ENCODE measurements around a stretch of chr17.

- PRO-cap, 10 experiments = peak in 3 of 10 experiments; most common plus-strand start chr17:39662658 (in 3); most common minus-strand start chr17:39662613 (in 1)
Measured at GRCh38 chr17:39662419-39662948, 2.7 kb upstream of the TCAP start.

GRCh38 chr17:39688553-39689092, 766 bp upstream of the PGAP3 start:
- PRO-cap, 10 experiments = peak in 7 of 10 experiments; most common plus-strand start chr17:39688599 (in 1); most common minus-strand start chr17:39688666 (in 6)

DNA sequence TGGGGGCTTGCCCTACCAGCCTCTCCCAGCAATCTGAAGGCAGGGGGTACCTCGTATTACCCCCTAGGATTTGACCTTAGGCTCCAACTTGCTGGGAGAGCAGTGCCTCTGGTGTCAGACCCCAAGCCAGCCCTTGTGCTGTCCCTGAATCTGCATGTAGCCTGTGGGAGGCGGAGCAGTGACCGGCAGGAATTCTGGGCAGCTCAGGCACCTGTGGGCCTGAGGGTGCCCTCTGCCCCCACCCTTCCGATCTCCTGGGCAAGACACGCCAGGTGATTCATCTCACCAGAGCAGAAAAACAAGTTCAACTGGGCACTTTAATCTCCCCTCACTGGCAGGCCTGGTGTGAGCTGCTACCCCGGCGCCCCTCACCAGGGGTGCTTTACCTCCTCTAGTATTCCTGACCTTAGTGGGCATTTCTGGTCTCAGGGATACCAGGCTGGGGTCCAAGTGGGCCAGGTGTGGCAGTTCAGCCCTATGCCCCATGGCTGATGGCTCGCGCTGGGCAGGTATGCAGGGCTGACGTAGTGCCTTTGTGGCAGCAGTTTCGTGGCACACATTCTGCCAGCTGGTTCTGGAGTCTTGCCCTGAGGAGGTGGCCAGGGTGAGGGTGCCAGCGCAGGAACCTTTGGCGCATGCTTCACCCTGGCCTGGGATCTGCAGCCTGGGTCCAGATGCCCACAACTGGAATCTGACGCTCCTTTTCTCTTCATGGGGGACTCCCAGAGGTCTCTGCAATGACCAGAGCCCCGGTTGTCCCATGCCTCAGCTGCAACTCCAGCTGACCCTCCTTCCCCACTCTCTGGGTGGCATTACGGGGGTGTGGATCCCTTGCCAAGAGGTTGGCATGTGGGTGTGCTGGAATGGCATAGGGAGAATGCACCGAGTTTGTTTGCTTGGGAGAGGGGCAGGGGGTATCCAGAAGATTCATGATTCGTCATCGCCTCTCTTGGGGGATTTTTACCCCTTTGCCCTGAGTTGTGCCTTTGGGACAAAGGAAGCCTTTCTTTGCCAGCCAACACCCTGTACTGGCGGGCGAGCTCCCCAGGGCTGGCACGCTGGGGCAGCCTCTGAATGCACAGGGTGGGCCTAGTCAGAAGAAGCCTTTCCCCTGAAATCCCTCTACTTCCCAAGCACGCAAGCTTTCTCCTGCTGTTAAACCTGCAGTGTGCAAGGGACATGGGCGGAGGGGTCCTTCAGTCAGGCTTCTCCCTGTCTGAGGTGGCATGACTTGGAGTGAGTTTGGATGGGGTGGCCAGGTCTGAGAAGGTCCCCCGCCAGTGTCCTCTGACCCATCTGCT, 6.3 kb downstream of the ERBB2 start:
- PRO-cap, 10 experiments = peak in 9 of 10 experiments; most common plus-strand start position 320 of the sequence (in 4); most common minus-strand start position 563 of the sequence (in 5)

DNA sequence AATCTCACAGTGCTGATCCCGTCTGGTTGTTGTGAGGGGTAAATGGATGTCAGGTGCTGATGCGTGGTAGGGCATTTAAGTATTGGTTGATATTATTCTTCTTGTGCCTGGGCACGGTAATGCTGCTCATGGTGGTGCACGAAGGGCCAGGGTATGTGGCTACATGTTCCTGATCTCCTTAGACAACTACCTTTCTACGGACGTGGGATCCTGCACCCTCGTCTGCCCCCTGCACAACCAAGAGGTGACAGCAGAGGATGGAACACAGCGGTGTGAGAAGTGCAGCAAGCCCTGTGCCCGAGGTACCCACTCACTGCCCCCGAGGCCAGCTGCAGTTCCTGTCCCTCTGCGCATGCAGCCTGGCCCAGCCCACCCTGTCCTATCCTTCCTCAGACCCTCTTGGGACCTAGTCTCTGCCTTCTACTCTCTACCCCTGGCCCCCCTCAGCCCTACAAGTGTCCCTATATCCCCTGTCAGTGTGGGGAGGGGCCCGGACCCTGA, 11.9 kb downstream of the ERBB2 start:
- PRO-cap, 10 experiments = peak in 3 of 10 experiments; most common plus-strand start position 192 of the sequence (in 3)

GRCh38 chr17:39716828-39717465, 13.4 kb downstream of the MIEN1 start:
- PRO-cap, 10 experiments = peak in 3 of 10 experiments; most common plus-strand start chr17:39717137 (in 2); most common minus-strand start chr17:39716884 (in 3)

GRCh38 chr17:39735742-39736793, 1.7 kb upstream of the GRB7 start:
- PRO-cap, 10 experiments = peak in 9 of 10 experiments; most common plus-strand start chr17:39736118 (in 3); most common minus-strand start chr17:39735891 (in 6)

- PRO-cap, 10 experiments = peak in 1 of 10 experiments; most common minus-strand start chr17:39759309 (in 1)
Measured at GRCh38 chr17:39759046-39759580, 21.4 kb downstream of the GRB7 start.

GRCh38 chr17:39782254-39782985, 44.7 kb downstream of the GRB7 start:
- PRO-cap, 10 experiments = peak in 2 of 10 experiments; most common plus-strand start chr17:39782741 (in 1); most common minus-strand start chr17:39782547 (in 1)

DNA sequence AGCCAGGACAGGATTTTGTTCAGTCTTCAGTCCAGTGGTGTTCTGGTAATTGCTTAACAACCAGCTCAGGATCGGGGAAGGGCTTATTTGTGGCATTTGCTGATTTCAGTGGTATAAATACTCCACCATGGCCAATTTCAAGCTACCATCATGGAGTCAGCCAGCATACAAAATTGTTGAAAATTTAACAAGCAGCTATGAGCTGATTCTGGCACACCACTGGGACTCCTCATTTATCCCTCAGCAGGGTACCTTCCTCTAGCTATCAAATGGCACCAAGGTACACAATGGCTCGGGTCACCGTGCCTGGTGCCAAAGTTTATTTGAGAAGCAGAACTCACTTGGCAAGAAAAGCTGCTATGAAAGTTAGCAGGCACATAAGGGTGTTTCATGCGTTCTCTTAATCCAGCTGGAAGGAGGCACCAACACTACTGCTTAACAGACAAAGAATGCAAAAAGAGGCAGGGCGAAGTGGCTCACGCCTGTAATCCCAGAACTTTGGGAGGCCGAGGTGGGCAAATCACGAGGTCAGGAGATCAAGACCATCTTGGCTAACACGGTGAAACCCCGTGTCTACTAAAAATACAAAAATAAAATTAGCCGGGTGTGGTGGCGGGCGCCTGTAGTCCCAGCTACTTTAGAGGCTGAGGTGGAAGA, 51.6 kb downstream of the IKZF3 start:
- PRO-cap, 10 experiments = peak in 7 of 10 experiments; most common plus-strand start position 404 of the sequence (in 5); most common minus-strand start position 221 of the sequence (in 2)

- PRO-cap, 10 experiments = no peak in any of the 10 experiments
Measured at GRCh38 chr17:39923610-39924109, 3.7 kb downstream of the ORMDL3 start.

DNA sequence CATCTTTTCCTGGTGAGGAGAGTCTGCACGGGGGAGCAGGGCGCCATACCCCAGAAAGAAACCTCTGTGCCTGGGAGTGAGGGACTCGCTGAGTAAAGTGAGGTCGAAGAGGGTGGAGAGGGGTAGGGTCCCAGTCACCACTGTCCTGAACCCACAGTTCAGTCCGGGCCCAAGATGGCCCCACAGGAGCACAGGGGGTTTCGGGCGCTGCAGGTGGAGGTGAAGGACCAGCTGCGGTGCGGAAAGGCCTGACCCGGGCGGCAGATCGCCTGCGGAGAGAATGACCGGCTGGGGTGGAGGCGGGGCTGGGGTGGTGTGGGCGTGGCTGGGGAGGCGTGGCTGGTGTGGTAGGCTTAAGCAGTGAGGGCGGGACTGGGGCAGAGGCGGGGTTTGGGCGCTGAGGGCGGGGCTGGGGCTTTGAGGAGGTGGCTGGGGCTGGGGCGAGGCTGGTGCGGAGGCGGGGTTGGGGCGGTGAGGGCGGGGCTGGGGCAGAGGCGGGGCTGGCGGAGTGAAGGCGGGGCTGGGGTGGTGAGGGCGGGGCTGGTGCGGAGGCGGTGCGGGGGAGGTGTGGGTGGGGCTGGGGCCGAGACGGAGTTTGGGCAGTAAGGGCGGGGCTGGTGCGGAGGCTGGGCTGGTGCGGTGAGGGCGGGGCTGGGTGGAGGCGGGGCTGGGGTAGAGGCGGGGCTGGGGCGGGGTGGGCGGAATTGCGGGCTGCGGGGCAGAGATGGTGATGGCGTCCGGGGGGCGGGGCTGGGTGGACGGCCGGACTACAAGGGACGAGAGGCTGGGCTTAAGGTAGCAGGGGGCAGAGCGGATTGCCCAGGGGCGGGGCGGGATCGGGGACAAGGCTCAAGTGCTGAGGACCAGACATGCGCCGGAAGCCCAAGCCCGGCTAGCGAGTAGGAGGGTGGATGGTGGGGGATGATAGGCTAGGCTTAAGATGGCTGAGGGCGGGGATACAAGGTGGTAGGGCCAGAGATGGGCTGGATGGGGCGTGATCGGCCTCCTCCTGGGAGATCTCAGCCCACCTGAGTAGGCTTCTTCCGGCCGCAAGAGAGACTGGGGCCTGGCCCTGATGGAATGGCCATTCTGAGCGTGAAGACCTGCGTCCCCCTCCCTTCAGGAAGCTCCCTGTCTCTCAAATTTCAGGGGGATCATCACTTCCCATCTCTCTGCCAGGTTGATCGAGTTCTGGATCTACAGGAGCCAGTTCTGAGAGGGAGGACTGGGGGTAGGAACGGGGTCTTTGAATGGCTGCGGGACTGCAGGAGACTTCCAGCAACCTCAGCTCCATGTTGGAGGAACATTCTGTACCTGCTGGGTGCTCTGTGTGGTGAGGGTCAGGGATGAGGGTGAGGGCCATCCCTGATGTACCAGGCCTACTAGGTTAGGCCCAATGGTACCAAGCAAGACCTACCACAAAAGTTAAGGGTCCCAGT, 9.8 kb upstream of the GSDMA start:
- PRO-cap, 10 experiments = peak in 10 of 10 experiments; most common plus-strand start position 822 of the sequence (in 4); most common minus-strand start position 282 of the sequence (in 10)

DNA sequence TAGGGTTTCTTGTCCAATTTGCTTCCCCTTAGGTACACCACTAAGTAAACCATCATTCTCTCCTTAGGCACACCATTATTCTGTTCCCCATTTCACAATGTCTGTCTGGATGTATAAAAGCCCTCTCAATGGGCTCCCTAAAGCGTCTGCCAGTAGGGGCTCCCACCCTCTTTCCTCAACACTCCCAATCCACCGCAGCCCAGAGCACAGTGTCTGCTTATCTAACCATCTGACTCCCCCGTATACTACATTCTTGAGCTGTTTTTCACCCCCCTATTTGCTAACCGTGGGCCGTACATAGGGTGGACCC, 789 bp upstream of the PSMD3 start:
- PRO-cap, 10 experiments = no peak in any of the 10 experiments

DNA sequence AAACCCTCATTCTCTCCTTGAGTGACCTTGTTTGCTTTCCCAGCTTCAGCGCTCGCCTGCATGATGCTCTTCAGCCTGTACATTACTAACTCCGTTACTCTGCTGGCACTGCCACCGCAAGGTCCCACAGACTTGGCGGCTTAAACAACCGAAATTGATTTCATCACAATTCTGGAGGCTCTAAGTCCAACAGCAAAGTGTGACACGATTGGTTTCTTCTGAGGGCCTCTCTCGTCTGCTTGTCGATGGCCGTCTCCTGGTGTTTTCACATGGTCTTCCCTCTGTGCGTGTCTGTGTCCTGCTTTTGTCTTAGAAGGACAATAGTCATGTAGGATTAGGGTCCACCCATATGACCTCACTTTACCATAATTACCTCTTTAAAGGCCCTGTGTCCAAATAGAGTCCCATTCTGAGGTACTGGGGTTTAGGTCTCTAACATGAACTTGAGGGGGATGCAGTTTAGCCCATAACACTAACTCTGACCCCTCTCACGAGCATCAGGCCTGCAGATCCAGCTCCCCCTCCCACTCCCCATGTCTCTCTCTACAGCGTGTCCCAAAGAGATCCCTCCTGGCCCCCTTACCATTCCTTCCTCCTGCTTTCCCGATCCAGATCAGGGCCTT, 12.4 kb downstream of the PSMD3 start:
- PRO-cap, 10 experiments = peak in 1 of 10 experiments; most common minus-strand start position 536 of the sequence (in 1)

DNA sequence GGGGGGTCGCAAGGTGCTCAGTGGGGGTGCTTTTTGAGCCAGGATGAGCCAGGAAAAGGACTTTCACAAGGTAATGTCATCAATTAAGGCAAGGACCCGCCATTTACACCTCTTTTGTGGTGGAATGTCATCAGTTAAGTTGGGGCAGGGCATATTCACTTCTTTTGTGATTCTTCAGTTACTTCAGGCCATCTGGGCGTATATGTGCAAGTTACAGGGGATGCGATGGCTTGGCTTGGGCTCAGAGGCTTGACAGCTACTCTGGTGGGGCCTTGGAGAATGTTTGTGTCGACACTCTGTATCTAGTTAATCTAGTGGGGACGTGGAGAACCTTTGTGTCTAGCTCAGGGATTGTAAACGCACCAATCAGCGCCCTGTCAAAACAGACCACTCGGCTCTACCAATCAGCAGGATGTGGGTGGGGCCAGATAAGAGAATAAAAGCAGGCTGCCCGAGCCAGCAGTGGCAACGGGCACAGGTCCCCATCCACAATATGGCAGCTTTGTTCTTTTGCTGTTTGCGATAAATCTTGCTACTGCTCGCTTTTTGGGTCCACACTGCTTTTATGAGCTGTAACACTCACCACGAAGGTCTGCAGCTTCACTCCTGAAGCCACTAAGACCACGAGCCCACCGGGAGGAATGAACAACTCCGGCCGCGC, 3.2 kb upstream of the CSF3 start:
- PRO-cap, 10 experiments = peak in 2 of 10 experiments; most common plus-strand start position 473 of the sequence (in 2)

GRCh38 chr17:40019160-40019919, 4.1 kb downstream of the CSF3 start:
- PRO-cap, 10 experiments = peak in 1 of 10 experiments; most common plus-strand start chr17:40019239 (in 1)

DNA sequence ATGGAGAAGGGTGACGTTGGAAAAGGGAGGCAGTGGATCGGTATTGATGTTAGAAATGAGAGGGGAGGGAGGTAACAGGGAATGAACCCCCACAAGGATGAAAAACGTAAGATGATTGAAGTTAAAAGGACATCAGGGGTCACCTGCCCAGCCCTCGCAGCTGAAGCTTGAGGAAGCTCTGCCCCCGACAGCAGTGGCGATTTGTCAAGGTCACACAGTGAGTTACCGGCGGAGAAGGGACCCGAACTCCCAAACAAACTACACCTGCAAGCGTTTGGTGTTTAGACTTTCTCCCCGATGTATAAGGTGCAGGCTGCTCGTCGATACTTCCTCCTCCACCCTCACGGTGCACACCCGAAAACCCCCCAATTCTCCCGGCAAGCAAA, 529 bp upstream of the THRA start:
- PRO-cap, 10 experiments = no peak in any of the 10 experiments

DNA sequence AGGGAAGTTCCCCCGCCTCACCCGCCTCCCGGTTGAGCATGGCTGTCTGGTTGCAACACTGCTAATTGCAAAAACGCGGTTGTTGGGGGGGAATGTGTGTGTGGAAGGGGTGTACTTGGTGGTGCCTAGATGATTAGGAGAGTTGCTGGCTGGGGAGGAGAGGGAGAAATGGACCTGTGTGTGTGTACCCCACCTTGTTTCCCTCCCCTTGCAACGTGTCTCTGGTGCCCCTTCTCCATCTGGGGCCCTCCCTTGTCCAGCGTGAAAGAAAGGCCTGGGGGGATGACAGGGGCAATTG, 781 bp downstream of the THRA start:
- PRO-cap, 10 experiments = no peak in any of the 10 experiments

GRCh38 chr17:40068672-40069777, 6.3 kb downstream of the THRA start:
- PRO-cap, 10 experiments = peak in 9 of 10 experiments; most common plus-strand start chr17:40069045 (in 6); most common minus-strand start chr17:40068996 (in 3)

DNA sequence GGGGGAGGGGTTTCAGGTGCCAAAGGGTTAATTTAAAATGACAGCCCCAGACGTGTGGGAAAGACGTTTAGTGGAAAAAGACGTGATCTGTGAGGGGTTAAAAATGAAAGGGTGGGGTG, 1.7 kb downstream of the MSL1 start:
- PRO-cap, 10 experiments = no peak in any of the 10 experiments

DNA sequence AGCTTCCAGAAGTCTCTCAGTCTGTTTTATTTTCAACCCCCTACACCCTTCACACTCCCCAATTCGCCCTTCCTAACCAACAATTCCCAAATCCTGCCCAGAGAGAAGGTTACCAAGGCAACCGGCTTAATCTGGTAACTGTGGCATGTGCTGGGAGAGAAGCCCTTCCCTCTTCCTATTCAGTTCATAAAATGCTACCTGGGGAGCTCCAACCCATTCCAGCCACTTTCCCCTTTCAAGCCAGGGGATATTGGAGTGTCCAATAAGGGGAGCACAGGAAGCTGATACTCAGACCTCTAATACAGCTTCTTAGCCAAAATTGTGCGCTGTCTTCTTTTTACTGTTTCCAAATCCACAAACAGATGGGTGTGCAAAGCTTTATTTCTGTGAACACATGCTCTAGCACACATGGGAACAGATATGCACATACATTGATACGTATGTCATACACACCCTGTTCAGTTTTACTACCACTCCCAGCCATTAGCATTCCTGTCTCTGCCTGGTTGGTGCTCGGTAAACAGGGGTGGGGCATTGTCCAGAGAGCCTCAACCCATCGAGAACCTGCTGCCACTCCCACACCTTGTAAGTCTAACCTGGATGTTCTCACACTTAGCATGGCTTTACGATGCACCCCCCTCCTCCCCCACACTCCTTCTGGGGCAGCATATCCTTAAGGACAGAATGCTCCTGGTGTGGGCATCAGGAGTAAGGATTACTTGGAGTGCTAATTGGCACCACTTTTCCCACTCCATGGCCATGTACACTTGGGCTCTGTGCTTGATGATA, 1.1 kb upstream of the RAPGEFL1 start:
- PRO-cap, 10 experiments = peak in 3 of 10 experiments; most common plus-strand start position 588 of the sequence (in 3); most common minus-strand start position 353 of the sequence (in 2)

Measured in Metastatic Breast Carcinoma in the Brain (tissue), 10 donors.